ENCODE data around the genes NDUFA13 and ZNF93.

GRCh38 chr19:19515858-19516588 is at the start of gene NDUFA13:
Gene NDUFA13, plus strand, starts transcription at chr19:19516225.
- PRO-cap, 6 experiments = peak in 6 of 6 experiments; most common plus-strand start chr19:19516228 (in 4); most common minus-strand start chr19:19516163 (in 6)
- RAMPAGE, long total RNA, 2 experiments = start-site peak on the plus strand in 2 of 2 experiments, at chr19:19516222-19516239 at its widest, 2,811 to 3,704 reads per replicate
- RRBS = under 1% methylated on average over 32 of the region's 55 CpGs

DNA sequence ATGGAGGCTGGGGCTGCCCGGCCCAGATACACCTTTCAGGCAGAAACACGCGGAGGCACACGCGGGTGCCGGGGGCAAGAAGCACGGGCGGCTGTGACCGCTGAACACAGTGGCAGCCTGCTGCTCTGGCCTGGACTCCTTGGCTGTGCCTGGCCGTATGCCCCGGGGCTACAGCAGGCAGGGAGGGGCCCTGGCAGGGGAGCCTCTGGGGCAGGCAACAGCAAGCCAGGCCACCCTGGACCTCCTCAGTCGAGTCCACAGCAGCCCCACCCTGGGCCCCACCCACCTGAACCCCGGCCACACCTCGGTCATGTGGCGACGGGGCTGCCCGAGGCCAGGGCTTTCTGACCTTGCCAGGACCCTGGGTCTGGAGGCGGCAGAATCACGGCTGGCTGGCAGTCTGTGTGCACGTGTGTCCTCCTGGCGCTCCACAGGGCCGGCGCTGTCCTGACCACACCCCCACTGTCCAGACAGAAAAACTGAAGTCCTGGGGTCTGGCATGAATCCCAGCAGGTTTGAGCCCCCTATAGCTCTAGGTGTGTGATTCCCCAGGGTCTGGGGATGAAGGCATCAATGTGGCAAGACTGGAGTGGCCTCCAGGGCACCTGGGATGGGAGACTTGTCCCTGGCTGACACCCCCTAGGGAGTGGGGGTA is 8.8 kb downstream of the CILP2 start:
- PRO-cap, 6 experiments = peak in 3 of 6 experiments; most common plus-strand start position 379 of the sequence (in 2); most common minus-strand start position 134 of the sequence (in 2)
- RAMPAGE, long total RNA, 2 experiments = no peak in any of the 2 experiments
- RRBS = 21% methylated on average over 11 of the region's 23 CpGs

DNA sequence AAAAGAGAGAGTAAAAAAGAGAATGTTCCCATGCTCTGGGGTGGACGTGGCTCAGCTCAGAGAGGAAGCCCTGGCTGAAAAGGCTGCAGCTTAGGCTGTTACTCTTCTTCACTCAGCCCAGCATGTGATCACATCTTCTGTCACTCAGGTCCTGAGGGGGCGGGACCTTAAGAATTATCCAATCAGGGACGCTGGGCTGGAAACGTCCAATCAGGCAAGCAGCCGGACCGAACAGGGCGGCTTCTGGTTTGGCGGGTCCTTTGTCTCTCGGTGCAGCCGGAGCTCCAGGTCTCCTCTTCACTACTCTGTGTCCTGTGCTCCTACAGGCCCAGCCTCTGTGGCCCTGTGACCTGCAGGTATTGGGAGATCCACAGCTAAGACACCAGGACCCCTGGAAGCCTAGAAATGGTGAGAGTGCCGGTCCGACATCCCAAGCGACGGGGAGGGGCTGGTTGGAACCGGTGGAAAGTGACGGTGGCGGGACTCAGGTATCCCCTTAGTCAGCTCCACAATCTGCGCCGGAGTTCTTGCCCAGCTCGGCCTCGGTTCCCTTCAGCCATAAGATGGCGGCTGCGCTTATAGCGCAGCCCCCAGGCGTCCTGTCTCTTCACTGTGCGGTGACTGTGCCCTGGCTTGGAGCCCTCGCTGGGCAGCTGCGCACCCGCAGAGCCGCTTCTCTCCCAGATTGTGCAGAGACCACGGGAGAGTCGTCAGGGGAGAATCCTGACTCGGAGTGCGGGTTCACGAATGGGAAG is at the start of gene ZNF93:
TSS of gene ZNF93 (plus strand) at position 263 of the 755 bp plus-strand sequence.
- PRO-cap, 6 experiments = peak in 6 of 6 experiments; most common plus-strand start position 263 of the sequence (in 6); most common minus-strand start position 82 of the sequence (in 3)
- RAMPAGE, long total RNA, 2 experiments = start-site peak on the plus strand in 1 of 2 experiments, centred at position 299 of the sequence, 23 reads per replicate
- RRBS = 2% methylated on average over 11 of the region's 35 CpGs

DNA sequence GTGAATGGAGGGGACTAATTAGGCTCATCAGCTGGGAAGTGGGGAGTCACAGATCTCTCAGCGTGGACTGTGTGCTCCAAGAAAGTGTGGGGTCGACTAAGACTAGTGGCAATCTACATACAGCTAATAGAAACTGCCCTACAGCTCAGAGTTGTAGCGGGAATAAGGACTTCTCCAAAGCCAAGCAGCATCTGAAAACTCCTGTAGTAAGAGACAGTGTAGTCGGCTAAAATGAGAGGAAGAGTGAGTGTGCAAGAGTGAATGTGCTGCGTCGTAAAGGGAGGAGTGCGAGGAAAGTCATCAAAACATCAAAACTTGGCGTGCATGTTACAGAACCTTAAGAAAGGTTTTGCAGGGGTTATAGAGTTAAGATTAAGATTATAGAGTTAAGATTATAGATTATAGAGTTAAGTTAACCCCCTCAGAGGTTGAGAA is 46.6 kb upstream of the ZNF737 start:
- PRO-cap, 6 experiments = no peak in any of the 6 experiments
- RAMPAGE, long total RNA, 2 experiments = no peak in any of the 2 experiments
- RRBS = no CpG with 5 or more reads among the region's 8 CpGs

DNA sequence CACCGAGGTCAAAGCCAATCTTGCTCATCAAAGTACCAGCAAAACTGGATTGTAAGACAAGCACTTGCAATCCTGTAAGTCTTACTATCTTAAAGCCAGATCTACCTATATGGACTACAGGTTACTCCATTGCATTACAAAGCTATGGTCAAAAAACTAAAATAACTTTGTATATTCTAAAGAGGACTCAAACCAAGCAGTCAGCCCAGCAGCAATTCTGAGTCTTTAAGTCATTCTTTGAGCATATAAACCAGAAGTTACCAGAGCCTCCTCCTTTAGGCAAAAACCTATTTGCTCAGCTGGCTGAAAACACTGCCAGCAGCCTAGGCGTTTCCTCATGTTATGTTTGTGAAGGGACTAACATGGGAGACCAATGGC is 45.4 kb downstream of the ZNF626 start:
- PRO-cap, 6 experiments = no peak in any of the 6 experiments
- RAMPAGE, long total RNA, 2 experiments = no peak in any of the 2 experiments
- RRBS = no CpG with 5 or more reads among the region's 2 CpGs

DNA sequence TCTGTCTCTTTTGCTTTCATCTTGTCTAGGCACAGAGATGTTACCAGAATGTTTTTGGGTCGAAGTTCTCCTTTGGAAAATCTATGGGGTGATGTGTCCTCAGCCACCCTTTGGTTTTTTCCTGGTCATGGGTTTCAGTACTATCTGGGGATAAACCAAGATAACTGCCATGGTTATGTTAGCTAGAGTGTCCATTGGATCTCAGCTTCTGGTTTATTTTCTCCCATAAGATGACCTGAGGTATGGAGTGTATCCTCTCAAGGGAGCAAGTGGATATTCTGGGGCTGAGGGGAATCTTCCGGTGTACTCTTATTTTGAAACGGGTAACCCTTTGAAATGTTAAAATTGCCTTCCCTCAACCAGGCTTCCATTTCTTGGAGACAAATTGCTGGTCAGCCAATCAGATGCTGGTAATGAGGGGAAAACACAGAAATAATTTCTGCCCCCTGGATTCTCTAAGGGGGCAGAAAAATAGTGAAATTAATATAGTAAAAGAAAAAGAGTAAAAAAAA is 1.5 kb downstream of the ZNF493 start:
- PRO-cap, 6 experiments = no peak in any of the 6 experiments
- RAMPAGE, long total RNA, 2 experiments = no peak in any of the 2 experiments
- RRBS = no CpG with 5 or more reads among the region's 3 CpGs

GRCh38 chr19:21440191-21440857 is 43.4 kb downstream of the ZNF493 start:
- PRO-cap, 6 experiments = no peak in any of the 6 experiments
- RAMPAGE, long total RNA, 2 experiments = no peak in any of the 2 experiments
- RRBS = 89% methylated on average over 4 of the region's 18 CpGs

DNA sequence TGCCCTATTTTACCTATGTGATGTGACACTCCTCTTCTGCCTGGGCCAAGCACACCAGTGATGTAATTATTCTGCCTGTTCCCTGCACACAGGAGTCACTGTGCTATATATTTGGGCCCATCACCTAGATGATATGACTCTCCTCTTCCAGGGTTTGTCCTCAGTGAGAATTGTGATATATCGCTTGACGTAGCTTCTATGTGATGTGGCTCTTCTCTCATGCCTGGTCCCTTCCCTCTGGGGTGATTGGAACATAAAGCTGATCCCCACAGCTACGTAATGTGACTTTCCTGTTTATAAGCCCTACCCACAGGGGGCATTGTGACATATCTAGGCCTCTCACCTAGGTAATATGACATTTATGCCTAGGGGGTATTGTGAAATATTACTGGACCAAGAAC is 11.1 kb upstream of the ZNF429 start:
- PRO-cap, 6 experiments = no peak in any of the 6 experiments
- RAMPAGE, long total RNA, 2 experiments = no peak in any of the 2 experiments
- RRBS = no CpG with 5 or more reads among the region's 3 CpGs

- PRO-cap, 6 experiments = no peak in any of the 6 experiments
- RAMPAGE, long total RNA, 2 experiments = no peak in any of the 2 experiments
- RRBS = no CpG with 5 or more reads among the region's 8 CpGs
Observed at GRCh38 chr19:21570091-21570787, 64.8 kb downstream of the ZNF429 start.

DNA sequence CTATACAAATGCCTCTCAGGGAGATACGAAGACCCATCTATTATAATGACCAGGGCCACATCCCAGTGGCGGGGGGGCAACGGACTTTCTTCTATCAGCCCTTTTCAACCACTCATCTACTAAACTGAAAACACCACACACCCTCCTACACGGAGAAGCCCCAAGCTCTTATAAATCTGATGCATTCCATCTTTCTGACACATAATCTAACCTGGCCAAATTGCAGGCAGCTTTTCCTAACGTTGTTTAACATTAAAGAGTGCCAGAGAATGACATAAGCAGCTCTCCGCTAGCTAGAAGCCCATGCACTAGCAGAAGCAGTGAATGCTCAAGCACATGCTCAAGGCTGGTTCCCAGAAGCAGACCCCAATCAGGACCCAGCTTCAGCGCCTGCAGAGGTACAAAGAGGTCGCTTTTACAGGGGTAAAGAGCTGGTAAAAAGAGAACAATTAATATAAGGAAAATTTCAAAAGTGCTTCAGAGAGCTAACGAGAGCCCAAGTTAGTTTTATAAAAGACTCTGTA is 104.7 kb upstream of the ZNF98 start:
- PRO-cap, 6 experiments = no peak in any of the 6 experiments
- RAMPAGE, long total RNA, 2 experiments = no peak in any of the 2 experiments
- RRBS = no CpG with 5 or more reads among the region's 9 CpGs

DNA sequence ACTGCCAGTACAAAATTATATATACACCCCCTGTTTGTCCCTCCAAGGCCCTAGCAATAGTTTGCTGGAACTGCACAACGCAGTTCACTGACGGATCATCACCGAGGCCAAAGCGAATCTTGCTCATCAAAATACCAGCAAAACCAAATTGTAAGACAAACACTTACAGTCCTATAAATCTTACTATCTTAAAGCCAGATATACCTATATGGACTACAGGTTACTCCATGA is 104.4 kb upstream of the ZNF492 start:
- PRO-cap, 6 experiments = no peak in any of the 6 experiments
- RAMPAGE, long total RNA, 2 experiments = no peak in any of the 2 experiments
- RRBS = no CpG with 5 or more reads among the region's 4 CpGs

- PRO-cap, 6 experiments = no peak in any of the 6 experiments
- RAMPAGE, long total RNA, 2 experiments = no peak in any of the 2 experiments
- RRBS = no CpG with 5 or more reads among the region's 2 CpGs
Observed at GRCh38 chr19:23347633-23348192, 47.6 kb downstream of the ZNF91 start.

- PRO-cap, 6 experiments = no peak in any of the 6 experiments
- RAMPAGE, long total RNA, 2 experiments = no peak in any of the 2 experiments
Observed at GRCh38 chr19:23909215-23909508, 5.5 kb upstream of the ZNF726 start.

- PRO-cap, 6 experiments = no peak in any of the 6 experiments
- RAMPAGE, long total RNA, 2 experiments = no peak in any of the 2 experiments
- RRBS = no CpG with 5 or more reads among the region's 8 CpGs
Observed at GRCh38 chr19:27775860-27776479, 1437.0 kb downstream of the UQCRFS1 start.

DNA sequence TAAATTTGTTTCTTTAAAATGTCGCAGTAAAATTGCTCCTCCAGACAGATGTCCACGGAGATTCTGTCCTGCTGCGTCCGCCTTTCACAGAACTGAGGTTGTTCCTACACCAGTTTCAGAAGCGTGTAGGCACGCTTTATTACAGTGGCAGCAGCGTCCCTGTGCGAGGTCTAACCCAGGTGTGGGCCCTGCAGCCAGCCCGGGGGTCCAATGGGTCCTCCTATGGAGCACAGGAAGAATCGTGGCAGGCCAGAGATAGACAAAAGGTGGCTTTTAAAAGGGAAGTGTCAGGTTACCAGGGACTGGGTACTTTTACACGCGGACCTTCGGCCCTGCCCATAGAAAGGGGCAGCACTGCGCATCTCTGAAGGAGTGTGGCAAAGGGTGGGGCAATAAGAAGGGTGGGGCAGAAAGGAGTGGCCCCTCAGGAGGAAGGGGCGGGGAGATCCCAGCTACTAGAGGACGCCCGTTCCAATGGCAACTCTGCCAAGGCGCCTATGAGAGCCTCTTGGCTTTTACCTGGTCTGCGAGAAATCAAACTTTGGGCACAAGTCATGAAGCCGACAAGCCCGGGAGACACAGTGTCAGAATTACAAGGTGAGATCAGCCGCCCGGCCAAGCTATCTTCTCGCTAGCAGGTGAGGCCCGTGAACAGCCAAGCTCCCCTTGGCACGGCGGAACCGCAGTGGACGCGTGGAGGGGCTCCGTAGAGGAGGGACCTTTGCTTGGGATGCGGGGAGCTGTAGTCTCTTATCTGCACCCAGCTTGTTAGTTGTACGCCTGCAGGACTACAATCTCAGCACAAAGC is 1419.7 kb downstream of the UQCRFS1 start:
- PRO-cap, 6 experiments = peak in 6 of 6 experiments; most common plus-strand start position 451 of the sequence (in 5); most common minus-strand start position 687 of the sequence (in 6)
- RAMPAGE, long total RNA, 2 experiments = start-site peak on the plus strand in 1 of 2 experiments, centred at position 400 of the sequence, 20 reads per replicate; start-site peak on the minus strand in 2 of 2 experiments, centred at positions 364 to 682 of the sequence, 15 to 48 reads per replicate
- RRBS = 0% methylated on average over 1 of the region's 33 CpGs

DNA sequence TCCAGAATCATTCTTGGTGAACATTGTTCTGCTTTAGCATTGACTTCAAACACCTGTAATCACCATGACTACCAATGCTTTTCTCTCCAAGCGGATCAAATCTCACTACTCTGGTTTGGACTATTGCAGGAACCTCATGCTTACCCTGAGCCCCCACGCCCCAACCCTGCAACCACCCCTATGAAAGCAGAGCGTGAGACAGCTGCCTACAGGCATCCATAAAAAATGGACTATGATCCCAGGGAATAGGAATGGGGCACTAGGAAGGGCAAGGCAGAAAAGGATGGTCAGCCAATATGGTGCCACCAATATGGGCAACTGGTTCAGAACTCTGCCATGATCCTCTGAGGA is 1074.3 kb downstream of the UQCRFS1 start:
- PRO-cap, 6 experiments = no peak in any of the 6 experiments
- RAMPAGE, long total RNA, 2 experiments = no peak in any of the 2 experiments
- RRBS = no CpG with 5 or more reads among the region's 3 CpGs

DNA sequence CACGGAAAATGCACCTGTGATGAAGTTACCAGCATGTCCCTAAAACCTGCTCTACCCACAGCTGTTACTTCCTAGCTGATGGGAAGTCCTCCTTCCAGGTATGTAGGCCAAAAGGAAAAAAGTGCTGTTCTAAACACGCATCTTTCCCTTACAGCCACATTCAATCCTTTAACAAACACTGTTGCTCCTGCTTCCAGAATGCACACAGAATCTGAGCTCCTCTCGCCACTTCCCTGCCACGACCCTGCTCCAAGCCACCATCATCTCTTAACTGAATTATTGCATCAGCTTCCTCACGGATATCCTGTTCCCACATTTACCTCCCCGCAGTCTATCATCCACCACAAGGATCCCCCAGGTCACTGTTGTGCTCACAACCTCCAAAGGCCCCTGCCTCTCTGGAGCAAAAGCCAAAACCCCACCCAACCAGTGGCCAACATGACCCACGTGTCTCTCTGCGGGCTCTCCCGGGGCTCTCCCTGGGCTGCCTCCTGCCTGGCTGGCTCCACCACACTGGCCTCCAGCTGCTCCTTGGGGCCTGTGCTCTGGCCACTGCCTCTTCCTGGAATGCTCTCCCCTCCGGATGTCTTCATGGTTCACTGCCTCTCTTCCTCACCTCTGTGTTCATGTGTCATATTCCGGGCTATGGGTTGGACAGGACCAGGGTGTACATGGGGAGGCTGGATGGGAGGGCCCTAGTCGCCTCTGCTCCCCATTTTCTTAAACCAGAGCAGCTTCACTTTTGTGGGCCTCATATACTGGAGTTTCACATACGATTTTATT is 809.3 kb downstream of the UQCRFS1 start:
- PRO-cap, 6 experiments = no peak in any of the 6 experiments
- RAMPAGE, long total RNA, 2 experiments = no peak in any of the 2 experiments
- RRBS = 46% methylated on average over 3 of the region's 13 CpGs

DNA sequence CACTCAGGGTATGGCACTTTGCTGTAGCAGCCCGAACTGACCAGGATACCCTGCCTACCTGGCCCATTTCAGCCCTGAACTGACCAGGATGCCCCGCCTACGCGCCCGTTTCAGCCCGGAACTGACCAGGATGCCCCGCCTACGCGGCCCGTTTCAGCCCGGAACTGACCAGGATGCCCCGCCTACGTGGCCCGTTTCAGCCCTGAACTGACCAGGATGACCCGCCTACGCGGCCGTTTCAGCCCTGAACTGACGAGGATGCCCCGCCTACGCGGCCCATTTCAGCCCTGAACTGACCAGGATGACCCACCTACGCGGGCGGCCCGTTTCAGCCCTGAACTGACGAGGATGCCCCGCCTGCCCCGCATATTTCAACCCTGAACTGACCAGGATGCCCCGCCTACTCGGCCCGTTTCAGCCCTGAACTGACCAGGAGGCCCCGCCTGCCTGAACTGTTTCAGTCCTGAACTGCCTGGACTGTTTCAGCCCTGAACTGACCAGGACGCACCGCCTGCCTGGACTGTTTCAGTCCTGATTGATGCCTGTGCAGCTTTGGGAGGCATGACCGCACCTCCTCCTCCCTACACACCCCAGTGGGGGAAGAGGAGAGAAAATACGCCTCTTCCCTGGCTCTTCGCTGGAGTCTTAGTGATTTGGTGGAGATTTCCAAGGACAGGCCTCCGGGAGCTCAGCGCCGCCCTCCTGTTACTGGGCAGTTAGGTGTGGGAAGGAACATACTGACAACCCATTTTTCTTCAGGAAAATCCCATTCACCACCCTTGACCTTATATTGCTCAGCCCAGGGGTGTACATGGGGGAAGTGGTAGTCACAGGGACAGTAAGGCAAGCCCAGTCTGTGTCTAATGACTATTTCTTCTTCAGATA is 119.8 kb downstream of the UQCRFS1 start:
- PRO-cap, 6 experiments = no peak in any of the 6 experiments
- RAMPAGE, long total RNA, 2 experiments = no peak in any of the 2 experiments
- RRBS = 89% methylated on average over 6 of the region's 41 CpGs

GRCh38 chr19:29207521-29208310 is 5.2 kb downstream of the UQCRFS1 start:
- PRO-cap, 6 experiments = no peak in any of the 6 experiments
- RAMPAGE, long total RNA, 2 experiments = start-site peak on the minus strand in 2 of 2 experiments, at chr19:29207980-29208133 at its widest, 31 to 248 reads per replicate
- RRBS = no CpG with 5 or more reads among the region's 15 CpGs

DNA sequence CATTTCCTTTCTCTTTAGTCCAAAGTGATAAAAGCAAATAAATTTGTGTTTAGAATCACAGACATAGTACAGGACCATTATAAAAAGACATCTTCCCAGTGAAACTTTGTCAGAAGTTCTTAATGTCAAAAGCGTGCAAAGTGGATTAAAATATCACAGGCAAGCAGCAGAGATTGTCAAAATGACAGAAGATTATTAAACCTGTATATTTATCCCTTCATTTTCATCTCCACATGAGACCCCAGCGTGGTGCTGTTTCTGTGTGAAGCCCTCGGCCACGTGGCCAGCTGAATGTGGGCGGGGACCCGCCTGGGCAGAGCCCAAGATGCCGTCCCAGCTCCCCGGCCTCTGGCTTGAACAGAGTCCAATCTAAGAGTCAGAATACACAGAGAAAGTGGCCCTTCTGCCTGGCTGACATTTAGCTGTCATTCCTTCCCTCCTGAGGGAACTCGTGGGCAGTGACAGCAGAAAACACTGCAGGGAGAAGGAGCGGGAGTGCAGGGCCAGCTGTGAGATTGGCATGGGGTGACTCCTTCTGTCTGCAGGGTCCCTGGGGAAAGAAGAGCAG is 34.9 kb upstream of the UQCRFS1 start:
- PRO-cap, 6 experiments = no peak in any of the 6 experiments
- RAMPAGE, long total RNA, 2 experiments = no peak in any of the 2 experiments
- RRBS = no CpG with 5 or more reads among the region's 10 CpGs

Measured in heart left ventricle (tissue), 7 donors.